Amniotic epithelial cell (primary cell): ENCODE measurements around a stretch of chr12.

- RRBS = 0% methylated on average over 3 of the region's 3 CpGs
Measured at GRCh38 chr12:46268046-46268094, 973 bp downstream of the SLC38A1 start.

- RRBS = 2% methylated on average over 20 of the region's 23 CpGs
Measured at GRCh38 chr12:46269278-46269563, 378 bp upstream of the SLC38A1 start.

DNA sequence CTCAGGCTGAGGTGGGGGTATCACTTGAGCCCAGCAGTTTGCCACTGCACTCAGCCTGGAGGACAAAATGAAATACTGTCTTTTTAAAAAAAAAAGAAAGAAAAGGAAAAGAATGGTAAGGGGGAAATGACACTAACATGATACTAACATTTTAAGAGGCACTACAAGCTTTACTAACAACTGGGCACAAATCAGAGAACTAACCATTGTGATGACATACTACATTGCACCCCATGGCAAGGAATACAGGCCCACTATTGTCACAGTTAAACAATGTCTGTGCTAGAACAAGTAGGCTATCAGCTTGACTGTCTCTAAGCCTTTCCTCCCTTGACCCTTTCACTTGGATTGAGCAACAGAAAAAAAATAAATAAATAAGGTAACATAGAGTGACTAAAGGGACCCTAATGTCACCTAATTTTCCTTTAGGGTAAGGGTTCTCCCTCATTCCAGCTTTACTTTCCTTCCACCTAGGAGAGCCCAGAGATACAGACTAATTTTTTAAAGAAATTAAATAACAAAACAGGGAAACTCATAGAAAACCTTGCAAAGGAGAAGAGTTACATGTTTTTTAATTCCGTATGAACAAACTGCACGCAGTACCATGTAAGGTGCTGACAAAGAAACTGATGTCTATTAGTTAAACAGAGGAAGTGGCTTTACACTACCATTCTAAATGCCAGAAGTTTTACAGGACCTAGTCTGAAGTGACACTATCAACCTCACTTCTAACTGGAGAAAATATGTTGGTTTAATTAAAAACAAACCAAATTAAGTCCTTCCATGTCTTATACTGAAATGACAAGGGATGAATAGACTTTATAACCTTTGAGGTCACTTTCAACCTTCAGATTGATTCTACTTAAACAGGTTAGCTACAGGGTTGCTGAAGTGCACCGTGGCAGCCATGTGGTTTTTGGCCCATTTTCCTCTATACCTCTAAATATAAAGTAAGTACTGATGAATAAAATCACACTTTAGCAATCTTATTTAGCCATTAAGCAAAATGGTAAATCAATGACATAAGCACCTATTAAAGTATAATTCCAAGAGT lies 4.2 kb downstream of the SLC38A2 start:
- RRBS = no CpG with 5 or more reads among the region's 3 CpGs

DNA sequence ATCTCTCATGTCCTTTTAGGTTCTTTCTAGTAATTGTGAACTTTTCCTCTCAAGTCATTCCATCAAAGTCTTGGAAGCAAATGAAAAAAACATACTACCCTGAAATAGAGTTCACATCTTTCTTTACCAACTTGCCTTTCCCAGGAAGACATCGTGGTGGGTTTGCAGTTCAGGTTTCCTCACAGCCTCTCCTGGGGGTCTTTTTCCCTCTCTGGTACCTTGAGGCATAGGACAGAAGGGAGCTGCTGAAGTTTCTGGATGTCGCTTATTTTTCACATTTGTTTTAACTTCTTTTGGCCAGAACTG lies 11.7 kb upstream of the SLC38A2 start:
- RRBS = no CpG with 5 or more reads among the region's 2 CpGs

- RRBS = no CpG with 5 or more reads among the region's 5 CpGs
Measured at GRCh38 chr12:46401056-46401859, 28.7 kb upstream of the SLC38A2 start.

DNA sequence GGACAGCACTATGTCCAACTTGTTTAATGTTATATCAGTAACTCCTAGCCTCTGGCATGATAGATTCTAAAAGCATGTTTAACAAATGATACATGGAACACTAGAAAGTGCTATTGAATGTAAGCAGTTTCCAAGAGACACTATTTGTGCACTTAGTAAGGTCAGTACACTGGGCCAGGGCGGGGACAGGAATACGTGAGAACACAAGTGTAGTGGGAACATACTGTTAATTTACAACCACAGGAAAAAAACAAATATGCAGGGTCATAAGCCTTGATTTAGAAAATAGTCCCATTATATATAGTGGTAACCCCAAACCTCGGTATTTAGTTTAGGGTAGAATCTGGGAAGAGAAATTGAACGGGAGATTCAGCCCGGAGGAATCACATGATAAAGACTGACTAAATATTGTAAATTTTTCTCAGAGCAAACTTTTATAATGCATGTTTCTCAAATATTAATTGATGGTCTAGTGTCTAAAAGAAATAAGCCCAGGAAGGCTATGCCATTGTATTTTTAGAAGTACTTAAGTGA lies 89.0 kb upstream of the SLC38A2 start:
- RRBS = no CpG with 5 or more reads among the region's 5 CpGs

DNA sequence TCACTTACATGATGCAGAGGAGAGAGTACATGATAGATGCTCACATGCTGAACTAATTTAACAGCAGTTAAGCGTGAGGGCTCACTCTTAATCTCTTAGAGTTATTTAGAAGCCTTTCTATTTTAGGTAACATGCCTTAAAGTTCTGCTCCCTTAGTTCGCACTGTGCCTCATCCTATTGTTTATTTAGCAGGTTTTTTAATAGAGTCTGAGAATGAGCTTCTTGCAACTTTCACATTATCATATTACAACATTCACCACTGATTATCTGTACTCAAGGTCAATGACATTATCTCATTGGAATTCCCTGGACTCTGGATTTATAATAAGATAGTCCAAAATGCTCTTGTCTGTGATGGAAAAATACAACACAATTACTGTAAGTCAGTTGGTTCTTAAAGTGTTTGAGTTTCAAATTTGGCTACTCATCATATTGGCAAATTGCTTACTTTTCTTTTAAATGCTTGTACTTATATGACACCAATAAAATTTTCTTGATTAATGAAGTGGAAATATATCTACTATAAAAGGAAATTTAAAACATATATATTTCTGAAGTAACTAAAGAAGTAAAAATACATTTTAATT lies 183.6 kb upstream of the SLC38A2 start:
- RRBS = no CpG with 5 or more reads among the region's 2 CpGs

- RRBS = no CpG with 5 or more reads among the region's 5 CpGs
Measured at GRCh38 chr12:46557492-46558376, 185.2 kb upstream of the SLC38A2 start.

DNA sequence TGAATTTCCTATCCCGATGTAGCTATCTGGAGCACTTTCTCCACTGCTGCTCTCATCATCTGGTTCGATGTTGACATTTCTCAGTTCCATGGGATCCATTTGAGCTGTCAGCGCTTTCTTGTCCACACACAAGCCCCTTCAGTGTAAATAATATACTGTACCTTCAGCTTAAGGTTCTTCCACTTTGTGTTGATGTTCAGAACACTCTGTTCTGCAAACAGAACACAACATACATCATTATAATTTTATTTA lies 32.9 kb downstream of the SLC38A4 start:
- RRBS = no CpG with 5 or more reads among the region's 3 CpGs

- RRBS = no CpG with 5 or more reads among the region's 50 CpGs
Measured at GRCh38 chr12:46831427-46832092, 5.8 kb upstream of the SLC38A4 start.

- RRBS = no CpG with 5 or more reads among the region's 1 CpG
Measured at GRCh38 chr12:46958589-46959064, 120.8 kb upstream of the PCED1B start.

- RRBS = no CpG with 5 or more reads among the region's 3 CpGs
Measured at GRCh38 chr12:47068046-47068433, 11.4 kb upstream of the PCED1B start.

- RRBS = no CpG with 5 or more reads among the region's 6 CpGs
Measured at GRCh38 chr12:47081124-47081644, 1.4 kb upstream of the AMIGO2 start.

GRCh38 chr12:47249580-47250678 lies 170.2 kb upstream of the AMIGO2 start:
- RRBS = no CpG with 5 or more reads among the region's 14 CpGs

GRCh38 chr12:47312922-47313469 lies 233.2 kb upstream of the AMIGO2 start:
- RRBS = no CpG with 5 or more reads among the region's 3 CpGs

GRCh38 chr12:47359684-47360144 lies 280.0 kb upstream of the AMIGO2 start:
- RRBS = no CpG with 5 or more reads among the region's 4 CpGs

DNA sequence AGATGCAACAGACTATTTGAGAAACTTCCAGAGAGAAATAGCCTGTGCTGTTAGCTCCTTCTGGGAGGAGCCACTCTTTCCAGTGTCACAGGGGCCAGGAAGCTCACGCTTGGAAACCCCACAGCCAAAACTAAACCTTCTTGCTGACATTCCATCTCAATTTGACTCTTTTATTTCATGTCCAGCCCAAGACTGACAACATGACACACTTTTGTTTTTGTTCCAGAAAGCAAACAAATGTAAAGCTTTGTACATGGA lies 114.4 kb downstream of the RPAP3 start:
- RRBS = no CpG with 5 or more reads among the region's 1 CpG

- RRBS = no CpG with 5 or more reads among the region's 3 CpGs
Measured at GRCh38 chr12:47636910-47637339, 68.9 kb downstream of the RPAP3 start.

- RRBS = 94% methylated on average over 5 of the region's 11 CpGs
Measured at GRCh38 chr12:47794373-47795176, 21.5 kb downstream of the SLC48A1 start.

GRCh38 chr12:47820399-47820955 lies 774 bp upstream of the HDAC7 start:
- RRBS = no CpG with 5 or more reads among the region's 11 CpGs